Metastatic Liver Carcinoma in the Lung (tissue), 2 donors: ENCODE measurements around a stretch of chr16.

GRCh38 chr16:88186317-88187034, 196.3 kb upstream of the ZNF469 start:
- PRO-cap, 2 experiments = no peak in any of the 2 experiments

- PRO-cap, 2 experiments = no peak in any of the 2 experiments
Observed at GRCh38 chr16:88262764-88263050, 120.1 kb upstream of the ZNF469 start.

DNA sequence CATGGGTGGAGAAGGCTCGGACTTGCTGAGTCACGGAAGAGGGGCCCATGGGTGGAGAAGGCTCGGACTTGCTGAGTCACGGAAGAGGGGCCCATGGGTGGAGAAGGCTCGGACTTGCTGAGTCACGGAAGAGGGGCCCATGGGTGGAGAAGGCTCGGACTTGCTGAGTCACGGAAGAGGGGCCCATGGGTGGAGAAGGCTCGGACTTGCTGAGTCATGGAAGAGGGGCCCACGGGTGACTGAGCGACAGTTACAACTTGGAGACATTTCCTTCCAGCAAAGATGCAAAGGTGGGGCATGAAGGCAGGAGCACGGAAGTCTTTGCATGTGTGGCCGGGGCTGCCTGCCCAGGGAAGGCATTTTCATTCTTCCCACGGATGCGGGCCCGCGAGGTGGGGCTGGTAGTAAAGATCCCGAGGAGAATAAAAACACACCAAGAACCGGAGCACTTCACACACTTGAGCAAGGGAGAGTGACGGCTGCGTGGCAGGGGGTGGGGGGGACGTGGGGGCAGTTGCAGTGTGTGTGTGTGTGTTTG, 49.3 kb upstream of the ZNF469 start:
- PRO-cap, 2 experiments = no peak in any of the 2 experiments

GRCh38 chr16:88451527-88452454, 1.3 kb upstream of the ZFPM1 start:
- PRO-cap, 2 experiments = no peak in any of the 2 experiments

- PRO-cap, 2 experiments = no peak in any of the 2 experiments
Observed at GRCh38 chr16:88464730-88465558, 11.9 kb downstream of the ZFPM1 start.

DNA sequence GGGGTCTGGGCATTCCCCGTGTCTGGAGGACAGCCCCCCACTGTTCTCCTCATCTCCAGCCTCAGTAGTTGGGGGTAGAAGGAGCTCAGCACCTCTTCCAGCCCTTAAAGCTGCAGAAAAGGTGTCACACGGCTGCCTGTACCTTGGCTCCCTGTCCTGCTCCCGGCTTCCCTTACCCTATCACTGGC, 1.7 kb downstream of the IL17C start:
- PRO-cap, 2 experiments = no peak in any of the 2 experiments

DNA sequence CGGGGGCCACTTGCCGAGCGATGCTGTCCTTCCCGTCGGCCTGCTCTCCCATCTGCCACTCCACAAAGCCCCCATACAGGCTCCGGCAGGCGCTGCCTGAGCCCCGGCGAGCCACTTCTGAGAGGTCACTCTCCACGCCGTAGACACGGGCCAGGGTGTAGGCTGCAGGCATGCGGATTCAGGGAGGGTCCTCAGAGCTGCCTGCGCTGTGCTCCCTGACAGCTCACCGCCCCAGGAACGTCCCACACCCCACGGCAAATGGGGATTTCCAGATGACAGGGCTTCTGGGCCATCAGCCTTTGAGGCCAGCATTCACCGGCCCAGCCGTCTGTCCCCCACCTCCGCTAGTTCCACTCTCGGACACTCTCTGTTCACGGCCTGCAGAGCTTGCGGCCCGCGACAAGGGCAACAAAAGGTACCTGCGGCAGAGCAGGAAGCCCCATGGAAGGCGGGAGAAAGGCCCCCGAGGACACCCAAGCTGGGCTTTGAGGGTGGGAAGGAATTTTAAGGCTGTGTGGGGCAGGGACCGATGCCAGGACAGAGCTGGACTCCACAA, 5.4 kb upstream of the CYBA start:
- PRO-cap, 2 experiments = no peak in any of the 2 experiments

- PRO-cap, 2 experiments = no peak in any of the 2 experiments
Observed at GRCh38 chr16:88699218-88699473, 7.1 kb downstream of the RNF166 start.

GRCh38 chr16:88799912-88800562, 3.6 kb upstream of the CDT1 start:
- PRO-cap, 2 experiments = no peak in any of the 2 experiments

- PRO-cap, 2 experiments = no peak in any of the 2 experiments
Observed at GRCh38 chr16:88900565-88901062, 34.2 kb upstream of the PABPN1L start.

GRCh38 chr16:88974212-88974657, 2.8 kb downstream of the CBFA2T3 start:
- PRO-cap, 2 experiments = no peak in any of the 2 experiments

GRCh38 chr16:88983600-88984944, 7.1 kb upstream of the CBFA2T3 start:
- PRO-cap, 2 experiments = no peak in any of the 2 experiments

DNA sequence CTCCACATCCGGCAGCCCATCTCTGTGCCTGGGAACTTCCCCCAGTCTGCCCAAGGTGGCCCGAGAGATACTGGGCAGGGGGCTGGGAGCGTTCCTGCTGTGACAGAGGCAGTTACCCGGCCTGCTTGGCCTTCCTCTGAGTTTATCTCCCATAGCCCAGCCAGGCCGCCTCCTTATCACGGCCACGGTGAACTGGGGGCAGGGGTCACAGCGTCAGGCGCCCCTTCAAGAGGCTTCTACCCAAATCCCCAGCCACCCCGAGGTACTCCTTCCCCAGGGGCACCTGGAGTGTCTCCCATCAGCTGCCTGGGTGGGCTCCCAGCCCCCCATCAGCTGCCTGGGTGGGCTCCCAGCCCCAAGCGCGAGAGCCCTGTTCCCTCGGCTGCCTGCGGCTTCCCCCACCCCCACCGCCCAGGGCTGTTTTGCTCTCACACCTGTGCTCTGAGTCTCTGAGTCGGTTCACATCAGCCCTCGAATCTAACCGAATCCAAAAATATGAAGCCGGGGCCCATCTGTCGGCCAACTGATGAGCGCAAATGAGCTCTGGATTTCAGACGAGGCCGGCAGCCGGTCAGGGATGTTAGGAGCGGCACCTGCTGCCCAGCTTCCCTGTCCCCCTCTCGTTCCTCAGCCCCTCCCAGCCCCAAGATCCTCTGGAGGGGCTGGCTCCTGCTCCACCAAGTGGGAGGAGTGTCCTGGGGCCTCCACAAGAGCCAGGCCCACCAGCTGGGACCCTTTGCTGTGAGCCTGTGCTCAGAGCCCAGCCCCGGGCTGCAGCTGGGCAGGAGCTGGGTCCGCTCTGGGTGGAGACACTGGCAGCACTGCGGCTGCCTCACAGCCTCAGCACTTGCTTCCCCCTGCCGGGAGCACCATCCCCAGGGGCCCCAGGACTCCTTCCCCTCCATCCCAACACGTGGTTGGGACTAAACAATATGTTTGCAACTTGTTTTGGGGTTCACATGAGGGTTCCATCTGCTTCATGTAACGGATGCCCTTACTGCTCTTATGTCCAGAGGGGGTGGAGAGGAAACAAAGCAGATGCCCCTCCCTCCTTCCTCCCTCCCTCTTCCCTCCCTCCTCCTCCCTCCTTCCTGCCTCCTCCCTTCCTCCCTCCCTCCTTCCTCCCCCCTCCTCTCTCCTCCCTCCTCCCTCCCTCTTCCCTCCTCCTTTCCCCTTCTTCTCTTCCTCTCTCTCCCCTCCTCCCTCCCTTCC, 15.9 kb upstream of the CBFA2T3 start:
- PRO-cap, 2 experiments = no peak in any of the 2 experiments

DNA sequence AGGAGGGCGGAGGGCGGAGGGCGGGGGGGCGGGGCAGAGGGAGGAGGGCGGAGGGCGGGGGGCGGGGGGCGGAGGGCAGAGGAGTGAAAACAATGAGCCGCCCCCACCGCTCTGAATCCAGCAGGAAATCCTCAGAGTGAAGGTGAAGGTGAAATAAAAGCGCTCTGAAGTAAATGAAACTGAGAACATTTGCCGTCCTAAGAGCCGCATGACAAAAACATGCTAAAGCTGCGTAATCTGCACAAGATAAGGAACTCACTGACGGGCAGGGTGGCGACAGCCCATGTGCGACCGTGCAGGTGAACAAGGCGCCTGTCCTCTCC, 22.8 kb upstream of the CBFA2T3 start:
- PRO-cap, 2 experiments = no peak in any of the 2 experiments

DNA sequence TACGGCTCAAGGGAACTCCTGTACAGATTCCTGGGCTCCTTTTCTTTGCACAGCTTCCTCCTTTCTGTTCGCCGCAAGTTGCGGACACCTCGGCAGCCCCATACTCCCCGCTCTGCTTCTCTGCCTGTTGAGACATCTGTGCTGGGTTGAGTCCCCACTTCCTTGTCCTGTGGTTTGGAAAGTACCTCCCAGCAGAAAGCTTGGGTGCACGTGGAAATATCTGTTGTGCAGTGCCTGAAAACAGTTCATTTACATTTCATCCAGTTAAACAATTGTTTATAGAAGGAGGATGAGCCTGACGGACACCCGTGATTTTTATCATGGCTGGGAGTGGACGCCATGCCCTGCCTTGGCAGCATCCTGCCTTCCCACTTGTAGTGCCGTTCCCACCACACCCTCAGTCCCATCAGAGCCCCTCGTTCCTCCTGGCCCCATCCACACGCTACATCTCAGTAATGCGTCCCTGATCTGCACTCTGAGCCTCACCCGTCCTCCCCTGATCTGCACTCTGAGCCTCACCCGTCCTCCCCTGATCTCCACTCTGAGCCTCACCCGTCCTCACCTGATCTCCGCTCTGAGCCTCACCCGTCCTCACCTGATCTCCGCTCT, 55.1 kb upstream of the CBFA2T3 start:
- PRO-cap, 2 experiments = no peak in any of the 2 experiments

DNA sequence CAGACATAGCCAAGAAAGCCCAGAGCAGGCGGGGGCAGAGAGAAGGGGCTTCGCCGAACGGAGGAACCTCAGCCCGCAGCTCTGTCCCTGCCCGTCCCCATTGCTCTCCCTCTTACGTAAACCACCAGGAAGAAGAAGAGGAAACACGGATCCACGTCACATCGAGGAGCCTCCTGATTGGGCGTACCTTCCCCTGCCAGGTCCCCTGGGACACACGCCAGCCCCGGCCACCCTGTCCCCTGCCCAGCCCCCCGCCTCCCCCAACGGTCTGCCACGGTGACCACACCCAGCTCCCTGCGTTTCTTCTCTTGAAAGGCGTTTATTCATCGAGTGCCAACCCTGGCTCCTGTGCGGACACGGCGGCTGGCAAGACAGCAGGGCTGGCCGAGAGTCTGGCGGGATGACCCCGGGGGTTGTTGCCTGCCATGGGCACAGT, 40.8 kb upstream of the ACSF3 start:
- PRO-cap, 2 experiments = peak in 2 of 2 experiments; most common plus-strand start position 326 of the sequence (in 1); most common minus-strand start position 107 of the sequence (in 2)

GRCh38 chr16:89084376-89084727, 9.3 kb upstream of the ACSF3 start:
- PRO-cap, 2 experiments = no peak in any of the 2 experiments

- PRO-cap, 2 experiments = no peak in any of the 2 experiments
Observed at GRCh38 chr16:89113596-89114312, 20.1 kb downstream of the ACSF3 start.

- PRO-cap, 2 experiments = no peak in any of the 2 experiments
Observed at GRCh38 chr16:89270071-89271175, 52.9 kb downstream of the ZNF778 start.

GRCh38 chr16:89280101-89280891, 62.8 kb downstream of the ZNF778 start:
- PRO-cap, 2 experiments = no peak in any of the 2 experiments